Osteoblast (primary cell): ENCODE data around the gene ZBTB16.

DNA sequence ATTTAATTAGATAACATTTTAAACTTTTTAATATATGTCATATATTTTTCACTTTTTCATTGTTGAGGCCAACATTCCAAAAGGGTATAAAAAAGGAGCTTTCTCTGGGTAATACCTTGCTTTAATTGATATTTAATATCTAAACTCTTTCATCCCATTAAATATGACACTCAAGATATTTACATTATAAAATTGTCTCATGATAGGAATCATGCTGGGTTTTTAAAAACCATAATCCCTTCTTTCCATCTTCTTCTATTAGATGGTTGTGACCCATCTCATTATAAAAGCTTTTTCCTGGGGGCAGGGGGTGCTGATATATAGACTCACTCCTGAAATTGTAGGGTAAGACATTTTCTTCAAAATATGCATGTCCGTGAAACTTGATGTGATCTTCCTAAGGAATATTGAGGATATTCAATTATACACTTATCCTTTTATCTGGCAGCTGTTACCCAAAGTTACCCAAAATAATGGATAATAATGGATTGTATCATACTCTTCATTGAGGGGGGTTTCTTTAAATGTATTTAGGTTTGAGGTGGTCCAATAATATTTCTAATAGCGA lies 10.9 kb downstream of the SIK2 start:
- CAGE, long polyA plus RNA = no peak
- RRBS = no CpG with 5 or more reads among the region's 2 CpGs

- CAGE, long polyA plus RNA = no peak
- RRBS = 21% methylated on average over 3 of the region's 21 CpGs
Observed at GRCh38 chr11:111737162-111738220, 28.7 kb downstream of the PPP2R1B start.

- CAGE, long polyA plus RNA = no peak
- RRBS = no CpG with 5 or more reads among the region's 7 CpGs
Observed at GRCh38 chr11:111774791-111775709, 8.9 kb upstream of the PPP2R1B start.

- CAGE, long polyA plus RNA = no peak
- RRBS = no CpG with 5 or more reads among the region's 1 CpG
Observed at GRCh38 chr11:111836111-111836350, 35.4 kb downstream of the ALG9 start.

DNA sequence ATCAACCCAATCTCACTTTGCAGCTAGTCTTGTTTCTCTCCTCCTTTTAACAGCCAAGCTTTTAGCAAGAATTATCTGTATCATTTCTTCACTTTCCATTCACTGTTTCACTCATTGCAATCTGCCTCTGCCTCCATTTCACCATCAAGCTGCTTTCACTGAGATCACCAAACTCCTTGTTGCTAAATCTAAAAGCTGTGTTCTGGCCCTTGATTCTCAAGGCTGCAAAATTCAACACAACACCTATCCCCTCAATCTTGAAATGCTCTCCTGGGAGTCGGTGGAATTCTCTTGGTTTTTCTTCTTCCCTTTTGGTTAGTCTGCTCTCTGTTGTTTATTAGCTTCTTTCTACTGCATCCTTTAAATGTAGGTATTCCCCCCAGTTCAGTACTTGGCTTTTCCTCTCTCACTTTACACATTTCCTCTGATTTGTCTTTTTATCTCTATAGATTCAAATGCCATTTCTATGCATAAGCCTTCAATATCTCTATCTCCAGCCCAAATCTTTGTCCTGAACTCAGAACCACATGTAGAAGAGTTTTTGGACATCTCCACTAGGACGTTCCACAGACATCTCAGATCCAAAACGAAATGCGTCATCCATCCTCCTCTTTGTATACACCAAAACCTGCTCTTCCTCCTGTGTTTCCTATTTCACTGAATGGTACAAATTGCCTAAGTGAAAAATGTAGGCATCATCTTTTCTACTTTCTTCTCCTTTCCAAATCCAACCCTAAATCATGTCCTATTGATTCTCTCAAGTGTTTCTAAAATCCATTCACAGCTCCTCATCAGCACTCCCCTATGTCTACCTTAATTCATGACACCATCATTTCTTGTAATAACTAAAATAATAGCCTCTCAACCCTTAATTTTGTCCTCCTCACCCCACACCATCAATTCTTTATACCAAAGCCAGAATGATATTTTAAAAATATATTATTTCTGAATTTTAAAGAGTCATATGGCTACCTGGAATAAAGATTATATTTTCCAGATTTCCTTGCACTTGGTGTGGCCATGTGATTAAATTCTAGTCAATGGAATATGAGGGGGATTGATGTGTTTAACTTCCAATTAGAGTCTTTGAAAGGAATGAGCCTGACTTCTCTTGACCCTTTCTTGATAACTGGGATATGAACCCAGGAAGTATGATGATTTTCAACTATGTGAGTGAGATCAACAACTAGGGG lies 12.0 kb downstream of the IL18 start:
- CAGE, long polyA plus RNA = no peak
- RRBS = no CpG with 5 or more reads among the region's 4 CpGs

DNA sequence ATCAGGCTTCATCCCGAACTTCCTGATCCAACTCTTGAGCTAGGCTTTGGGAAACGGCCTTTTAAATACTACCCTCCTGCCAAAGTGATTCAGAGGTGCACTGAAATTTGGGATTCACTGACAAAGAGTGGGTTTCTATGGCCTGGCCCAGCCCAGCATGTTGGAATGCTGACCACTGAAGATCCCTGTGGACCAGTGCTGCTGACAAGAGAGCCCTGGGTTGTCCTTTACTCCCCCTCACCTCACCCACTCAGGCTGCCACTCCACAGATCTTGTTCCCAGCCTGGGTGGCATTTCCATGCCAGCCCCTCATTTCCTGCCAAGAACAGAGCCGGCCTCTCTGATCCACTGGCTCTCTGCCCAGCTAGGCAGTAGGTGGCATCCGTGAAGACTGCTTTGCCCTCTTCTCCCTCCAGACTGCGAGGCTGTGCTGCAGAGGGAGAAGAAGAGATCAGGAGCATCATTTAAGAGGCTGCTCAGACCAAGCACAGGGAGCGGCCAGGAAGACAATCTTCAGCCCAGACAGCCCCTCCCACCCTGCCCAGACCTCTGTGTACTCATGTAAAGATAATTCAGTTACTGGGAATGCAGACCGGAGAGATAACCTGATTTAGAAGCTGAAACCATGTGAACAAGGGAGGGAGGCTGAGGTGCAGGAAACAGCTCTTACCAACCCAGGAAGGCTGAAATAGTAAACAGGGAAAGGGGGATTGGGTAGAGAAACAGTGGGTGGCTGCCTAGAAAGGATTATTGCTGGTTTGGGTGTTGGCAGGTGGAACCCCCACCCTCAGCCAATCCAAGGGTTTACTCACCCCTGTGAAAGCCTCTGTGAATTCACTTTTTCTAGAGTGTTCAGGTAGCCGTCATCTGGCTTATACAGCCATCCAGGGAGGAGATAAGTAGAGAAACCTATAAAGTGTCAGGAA lies 126.9 kb upstream of the NCAM1 start:
- CAGE, long polyA plus RNA = no peak
- RRBS = no CpG with 5 or more reads among the region's 8 CpGs

- CAGE, long polyA plus RNA = no peak
- RRBS = no CpG with 5 or more reads among the region's 9 CpGs
Observed at GRCh38 chr11:113505787-113506433, 30.7 kb upstream of the DRD2 start.

DNA sequence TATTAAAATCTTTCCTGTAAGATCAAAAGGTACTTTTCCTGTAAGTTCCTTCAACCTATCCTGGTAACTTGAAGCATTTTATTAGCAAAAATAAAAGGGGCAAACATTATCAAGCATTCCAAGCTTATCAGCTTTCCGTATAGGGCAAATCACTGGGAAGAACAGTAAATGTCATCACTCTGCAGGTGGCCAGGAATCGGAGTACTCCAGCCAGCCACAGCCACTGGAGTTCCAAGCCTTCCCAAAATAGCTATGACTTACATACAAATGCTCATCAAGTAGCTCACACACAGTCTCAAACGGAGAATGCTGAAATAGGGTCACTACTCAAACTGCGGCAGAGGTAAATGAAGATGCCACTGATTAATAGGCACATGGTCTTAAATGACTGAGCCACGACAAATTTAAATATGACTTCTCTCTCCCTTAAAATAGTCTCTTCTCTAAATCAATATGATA lies 2.2 kb downstream of the USP28 start:
- CAGE, long polyA plus RNA = no peak
- RRBS = no CpG with 5 or more reads among the region's 5 CpGs

DNA sequence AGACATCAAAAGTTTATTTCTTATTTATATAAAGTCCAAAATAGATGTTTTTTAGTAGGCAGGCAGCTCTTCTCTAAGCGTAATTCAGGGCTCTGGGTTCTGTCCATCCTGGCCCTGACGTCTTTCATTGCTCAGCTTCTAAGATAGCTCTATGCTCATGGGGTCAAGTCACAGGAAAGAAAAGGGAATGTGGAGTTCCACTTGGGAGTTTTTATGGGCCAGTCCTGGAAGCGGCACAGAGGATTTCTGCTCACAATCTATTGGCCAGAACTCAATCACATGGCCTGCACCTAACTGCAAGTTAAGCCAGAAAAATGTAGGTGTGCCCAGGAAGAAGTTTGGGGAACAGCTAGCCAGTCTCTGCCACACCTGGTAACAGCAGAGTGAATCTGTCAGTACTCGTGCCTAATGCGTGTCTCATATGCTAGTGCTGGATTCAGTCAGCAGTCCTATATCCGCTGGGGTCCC lies 7.3 kb upstream of the ZBTB16 start:
- CAGE, long polyA plus RNA = no peak
- RRBS = no CpG with 5 or more reads among the region's 6 CpGs

DNA sequence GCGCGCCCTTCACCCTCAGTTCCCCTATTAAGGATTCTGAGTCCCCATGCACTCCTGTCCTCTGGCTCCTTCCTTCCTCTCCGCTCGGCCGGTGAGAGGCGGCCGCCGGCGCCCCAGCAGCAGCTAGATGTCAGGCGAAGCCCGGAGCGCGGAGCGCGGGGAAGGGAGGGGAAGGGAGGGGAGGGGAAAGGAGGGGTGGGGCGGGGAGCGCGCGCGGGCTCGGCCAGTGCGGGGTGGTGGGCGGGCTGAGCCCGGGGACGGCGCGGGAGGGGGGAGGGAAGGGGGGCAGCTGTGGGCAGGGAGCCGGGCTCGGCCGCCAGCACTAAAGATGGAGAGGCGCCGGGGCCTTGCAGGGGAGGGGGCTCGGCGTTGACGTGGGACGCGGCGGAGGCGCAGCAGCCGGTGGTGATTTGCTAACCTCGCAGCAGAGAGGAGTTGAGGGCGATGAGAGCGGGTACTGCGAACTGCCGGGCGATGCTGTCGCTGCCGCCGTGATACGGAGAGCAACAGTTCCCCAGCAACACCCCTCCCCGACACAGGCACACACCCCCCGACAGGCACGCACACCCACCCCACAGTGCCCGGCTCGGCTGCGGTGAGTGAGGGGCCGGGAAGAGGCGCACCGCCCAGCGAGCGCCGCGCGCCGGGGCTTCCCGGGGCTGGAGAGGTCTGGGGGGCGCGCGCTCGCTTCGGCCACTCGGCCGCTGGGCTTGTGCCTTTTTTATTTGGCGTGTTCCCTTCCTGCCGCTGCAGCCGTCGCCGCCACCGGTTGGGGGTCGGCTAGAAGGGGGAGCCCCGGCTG lies at the start of gene ZBTB16:
TSS of gene ZBTB16 (plus strand) at position 424 of the 802 bp plus-strand sequence.
- CAGE, long polyA plus RNA = no peak
- RRBS = 1% methylated on average over 54 of the region's 81 CpGs

DNA sequence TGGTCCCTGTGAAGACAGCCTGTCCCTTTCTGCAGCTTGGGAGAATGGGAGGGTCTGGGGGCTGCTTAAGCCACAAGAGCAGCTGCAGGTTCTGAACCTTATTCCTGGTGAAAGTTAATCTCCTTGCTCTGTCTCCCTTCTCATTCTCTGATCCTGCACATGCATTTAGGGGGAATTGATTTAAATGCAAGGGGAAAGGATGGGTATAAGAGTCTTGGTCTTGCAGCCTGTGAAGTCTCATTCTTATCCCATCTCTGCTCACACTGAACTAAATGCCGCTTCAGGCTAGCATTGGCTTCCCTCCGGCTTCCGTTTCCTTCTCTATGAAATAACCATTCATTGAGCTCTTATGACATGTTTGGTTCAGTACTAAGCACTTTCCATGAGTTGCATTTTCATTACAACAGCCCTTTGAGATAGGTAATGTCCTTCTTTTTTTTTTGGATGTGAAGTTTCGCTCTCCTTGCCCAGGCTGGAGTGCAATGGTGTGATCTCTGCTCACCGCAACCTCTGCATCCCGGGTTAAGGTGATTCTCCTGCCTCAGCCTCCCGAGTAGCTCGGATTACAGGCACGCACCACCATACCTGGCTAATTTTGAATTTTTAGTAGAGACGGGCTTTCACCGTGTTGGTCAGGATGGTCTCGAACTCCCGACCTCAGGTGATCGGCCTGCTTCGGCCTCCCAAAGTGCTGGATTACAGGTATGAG lies 5.6 kb downstream of the ZBTB16 start:
- CAGE, long polyA plus RNA = no peak
- RRBS = no CpG with 5 or more reads among the region's 15 CpGs

GRCh38 chr11:114082266-114082703 lies 22.8 kb downstream of the ZBTB16 start:
- CAGE, long polyA plus RNA = no peak
- RRBS = no CpG with 5 or more reads among the region's 4 CpGs

GRCh38 chr11:114132845-114133312 lies 73.4 kb downstream of the ZBTB16 start:
- CAGE, long polyA plus RNA = no peak
- RRBS = no CpG with 5 or more reads among the region's 6 CpGs

DNA sequence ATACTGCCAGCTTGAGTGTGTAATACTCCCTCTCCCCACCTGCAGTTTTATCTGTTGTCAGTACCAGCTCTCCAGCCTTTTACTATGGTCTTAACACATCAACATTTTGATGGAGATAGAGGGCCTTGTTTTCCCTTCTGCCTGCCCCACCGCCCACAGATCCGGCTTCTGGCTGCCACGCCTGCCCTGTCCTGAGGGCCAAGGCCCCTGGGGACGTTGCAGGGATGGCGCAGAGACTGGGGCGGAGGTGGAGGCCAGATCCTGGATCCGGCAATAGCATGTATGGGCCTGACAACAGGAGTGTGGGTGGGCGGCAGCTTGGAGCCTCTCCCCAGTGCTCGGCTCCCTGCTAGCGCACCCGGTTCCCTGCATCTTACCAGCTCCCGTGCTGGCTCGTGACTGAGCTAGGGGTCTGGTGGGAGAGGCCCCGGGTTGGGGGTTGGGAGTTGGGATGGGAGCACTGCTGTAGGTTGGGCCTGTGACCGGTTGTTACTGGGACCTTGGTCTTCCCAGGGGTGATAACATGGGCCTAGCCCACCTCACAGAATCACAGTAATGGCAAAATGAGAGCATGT lies 95.6 kb downstream of the ZBTB16 start:
- CAGE, long polyA plus RNA = no peak
- RRBS = 89% methylated on average over 11 of the region's 15 CpGs

GRCh38 chr11:114170935-114172032 lies 111.8 kb downstream of the ZBTB16 start:
- CAGE, long polyA plus RNA = no peak
- RRBS = 61% methylated on average over 4 of the region's 21 CpGs

- CAGE, long polyA plus RNA = no peak
- RRBS = no CpG with 5 or more reads among the region's 10 CpGs
Observed at GRCh38 chr11:114182441-114182941, 113.7 kb upstream of the NNMT start.

GRCh38 chr11:114225777-114226447 lies 70.3 kb upstream of the NNMT start:
- CAGE, long polyA plus RNA = no peak
- RRBS = no CpG with 5 or more reads among the region's 2 CpGs

- CAGE, long polyA plus RNA = no peak
- RRBS = no CpG with 5 or more reads among the region's 15 CpGs
Observed at GRCh38 chr11:114232334-114232925, 63.8 kb upstream of the NNMT start.

DNA sequence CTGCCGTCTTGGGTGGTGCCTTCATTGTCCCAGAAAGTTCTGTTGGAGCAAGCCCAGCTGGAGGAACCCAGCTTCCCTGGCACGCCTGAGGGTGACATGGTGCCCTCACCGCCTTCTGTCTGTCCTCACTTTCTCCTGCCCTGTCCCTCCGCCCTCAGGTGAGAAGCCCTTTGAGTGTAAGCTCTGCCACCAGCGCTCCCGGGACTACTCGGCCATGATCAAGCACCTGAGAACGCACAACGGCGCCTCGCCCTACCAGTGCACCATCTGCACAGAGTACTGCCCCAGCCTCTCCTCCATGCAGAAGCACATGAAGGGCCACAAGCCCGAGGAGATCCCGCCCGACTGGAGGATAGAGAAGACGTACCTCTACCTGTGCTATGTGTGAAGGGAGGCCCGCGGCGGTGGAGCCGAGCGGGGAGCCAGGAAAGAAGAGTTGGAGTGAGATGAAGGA lies 46.0 kb upstream of the NNMT start:
- CAGE, long polyA plus RNA = no peak
- RRBS = no CpG with 5 or more reads among the region's 20 CpGs

DNA sequence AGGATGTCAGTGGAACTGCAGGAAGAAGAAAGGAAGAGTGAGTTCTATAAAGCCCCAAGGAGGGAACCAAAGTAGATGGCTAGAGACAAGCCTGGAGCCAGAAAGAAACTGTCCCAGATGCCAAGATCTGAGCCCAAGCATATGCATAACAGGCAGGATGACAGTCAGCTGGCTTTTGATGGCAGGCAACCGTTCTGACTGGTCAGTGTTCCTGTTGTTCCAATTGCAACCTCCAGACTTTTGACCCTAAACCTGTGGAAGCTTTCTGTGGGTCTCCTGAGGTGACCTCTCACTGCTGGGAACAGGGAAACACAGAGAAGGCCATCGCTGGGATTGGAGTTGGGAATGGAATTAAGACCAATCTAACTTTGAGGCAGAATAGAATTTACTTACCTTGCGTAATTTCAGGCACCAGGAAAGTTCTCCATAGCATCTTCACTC lies 21.6 kb upstream of the NNMT start:
- CAGE, long polyA plus RNA = no peak
- RRBS = no CpG with 5 or more reads among the region's 3 CpGs